NALM6 (cell line): ENCODE measurements around the gene TNNT3.

DNA sequence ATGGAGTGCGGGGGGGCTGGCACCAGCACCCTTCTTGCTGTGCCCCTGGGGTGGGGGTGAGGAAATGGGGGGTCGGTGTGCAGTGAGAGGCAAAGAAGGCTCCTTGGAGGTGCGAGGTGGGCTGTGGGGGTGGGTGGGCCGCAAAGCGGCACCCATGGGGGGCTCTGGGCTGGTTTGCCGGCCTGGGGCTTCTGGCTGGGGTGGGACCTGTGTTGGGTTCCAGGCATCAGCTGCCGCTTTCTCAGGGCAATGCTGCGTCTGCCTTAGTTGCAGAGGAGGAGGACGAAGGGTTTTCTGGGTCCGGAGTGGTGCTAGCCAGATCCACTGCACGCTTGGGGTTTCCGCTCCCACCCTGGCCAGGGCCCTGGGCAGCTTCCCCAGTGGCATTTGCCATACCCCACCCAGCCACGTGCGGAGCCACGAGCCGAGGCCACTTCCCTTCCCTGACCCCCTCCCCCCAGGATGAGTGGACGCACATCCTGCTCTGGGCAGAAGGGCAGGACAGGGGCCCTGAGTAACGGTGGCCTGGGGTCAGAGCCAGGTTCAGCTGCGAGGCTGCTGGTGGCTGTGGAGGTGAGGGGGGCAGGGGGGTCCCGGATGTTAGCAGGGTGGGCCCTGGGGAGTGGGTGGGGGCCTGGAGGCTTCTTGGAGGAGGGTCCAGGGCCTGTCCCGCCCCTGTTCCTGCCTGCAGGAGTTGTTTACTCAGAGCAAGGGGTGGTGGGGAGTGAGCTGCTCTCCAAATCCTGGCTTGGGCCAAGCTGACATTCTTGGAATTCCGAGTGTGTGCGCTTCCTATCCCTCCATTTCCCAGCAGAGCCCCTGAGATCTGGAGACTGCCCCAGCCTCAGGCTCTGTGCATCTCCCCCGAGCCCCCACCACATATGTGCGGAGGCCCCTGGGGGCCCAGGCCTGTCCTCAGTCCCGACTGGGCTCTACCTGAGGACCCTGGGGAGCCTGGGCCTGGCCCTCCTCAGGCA, 1.2 kb downstream of the TSPAN4 start:
- PRO-cap = no peak

DNA sequence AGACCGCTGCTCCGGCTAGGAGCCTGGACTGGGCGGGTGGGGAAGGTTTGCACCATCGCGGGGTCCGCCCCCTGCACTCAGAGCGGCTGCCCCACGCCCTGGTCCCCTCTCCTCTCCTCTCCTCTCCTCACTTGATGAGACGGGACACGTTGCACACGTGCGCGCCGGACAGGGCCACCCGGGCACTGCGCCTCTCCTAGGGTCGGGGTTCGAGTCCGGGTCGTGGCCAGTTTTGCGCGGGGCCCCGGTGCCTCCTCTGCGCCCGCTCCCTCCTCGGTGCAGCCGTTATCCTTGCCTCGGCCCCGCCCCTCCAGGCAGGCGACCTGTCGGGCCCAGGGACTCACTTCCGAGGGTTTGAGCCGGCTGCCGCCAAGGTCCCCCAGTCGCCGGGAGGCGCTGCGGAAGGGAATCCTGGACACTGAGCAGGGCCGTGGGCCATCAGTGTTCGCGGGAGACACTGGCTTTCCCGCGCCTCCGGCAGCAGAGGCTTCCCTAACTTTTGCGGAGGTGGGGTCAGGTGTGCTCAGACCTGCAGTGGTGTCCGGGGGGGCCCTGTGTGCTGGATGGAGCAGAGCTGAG, 7.9 kb downstream of the TSPAN4 start:
- PRO-cap = no peak

DNA sequence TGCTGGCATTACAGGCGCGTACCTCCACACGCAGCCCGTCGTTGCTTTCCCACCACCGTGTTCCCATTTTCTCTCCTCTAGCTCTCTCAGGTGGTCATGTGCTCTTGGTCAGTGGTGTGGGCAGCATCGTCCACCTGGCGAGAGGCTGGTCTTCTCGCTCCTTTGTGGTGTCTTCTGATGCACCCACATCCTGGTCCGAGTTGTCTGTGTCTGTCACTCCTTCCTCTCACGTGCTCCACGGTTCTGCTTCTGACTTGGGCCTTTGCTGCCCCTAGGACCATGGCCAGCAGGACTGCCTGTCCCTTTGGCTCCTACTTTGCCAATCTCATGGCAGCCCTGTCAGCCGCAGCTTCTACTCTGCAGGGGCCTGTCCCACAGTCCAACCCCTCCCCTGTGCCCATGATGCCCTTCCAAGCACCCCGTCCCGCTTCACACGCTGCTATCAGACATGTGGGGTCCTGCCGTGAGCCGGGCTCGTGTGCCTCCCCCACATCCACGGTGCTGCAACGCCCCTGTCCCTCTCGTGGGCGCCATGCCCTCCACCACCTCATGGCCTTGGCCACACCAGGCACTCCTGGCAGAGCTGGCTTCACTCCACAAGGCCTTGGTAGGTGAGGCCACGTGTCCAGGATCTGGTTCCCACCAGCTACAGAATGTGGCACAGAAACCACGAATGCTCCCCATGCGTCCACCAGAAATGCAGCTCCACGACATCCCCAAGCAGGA, 23.2 kb downstream of the CHID1 start:
- PRO-cap = no peak

DNA sequence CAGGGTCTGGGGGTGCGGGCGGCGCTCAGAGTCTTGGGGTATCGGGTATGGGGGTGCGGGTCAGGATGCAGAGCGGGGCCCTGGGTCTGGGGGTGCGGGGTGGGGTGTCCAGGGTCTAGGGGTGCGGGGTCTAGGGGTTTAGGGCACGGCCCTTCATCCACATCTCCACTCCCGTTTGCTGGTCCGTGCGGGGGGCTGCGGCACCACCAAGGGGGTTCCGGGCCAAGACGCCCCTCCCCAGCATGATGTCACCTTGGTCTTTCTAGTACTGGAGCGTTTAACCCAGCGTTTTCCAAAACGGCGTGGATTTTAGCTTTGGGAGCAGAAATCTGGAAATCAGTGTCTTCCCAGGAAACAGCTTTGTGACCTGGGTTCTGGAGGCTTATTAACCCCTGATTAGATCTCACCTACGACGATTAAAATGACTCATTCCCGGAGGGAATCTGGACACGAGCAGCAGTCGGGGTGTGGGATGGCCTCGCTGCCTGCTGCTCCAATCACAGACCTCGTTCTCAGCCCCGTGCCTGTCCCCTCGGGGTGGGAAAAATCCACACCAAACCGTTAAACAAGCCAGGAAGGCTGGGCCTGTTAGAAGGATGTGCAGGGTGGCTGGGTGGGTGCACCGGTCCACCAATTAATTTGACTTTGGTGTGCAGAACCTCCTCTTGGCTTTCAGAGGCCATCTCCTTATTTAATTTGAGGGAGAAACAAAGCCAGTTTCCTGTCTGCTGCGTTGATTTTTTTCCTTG, 793 bp downstream of the AP2A2 start:
- PRO-cap = no peak

DNA sequence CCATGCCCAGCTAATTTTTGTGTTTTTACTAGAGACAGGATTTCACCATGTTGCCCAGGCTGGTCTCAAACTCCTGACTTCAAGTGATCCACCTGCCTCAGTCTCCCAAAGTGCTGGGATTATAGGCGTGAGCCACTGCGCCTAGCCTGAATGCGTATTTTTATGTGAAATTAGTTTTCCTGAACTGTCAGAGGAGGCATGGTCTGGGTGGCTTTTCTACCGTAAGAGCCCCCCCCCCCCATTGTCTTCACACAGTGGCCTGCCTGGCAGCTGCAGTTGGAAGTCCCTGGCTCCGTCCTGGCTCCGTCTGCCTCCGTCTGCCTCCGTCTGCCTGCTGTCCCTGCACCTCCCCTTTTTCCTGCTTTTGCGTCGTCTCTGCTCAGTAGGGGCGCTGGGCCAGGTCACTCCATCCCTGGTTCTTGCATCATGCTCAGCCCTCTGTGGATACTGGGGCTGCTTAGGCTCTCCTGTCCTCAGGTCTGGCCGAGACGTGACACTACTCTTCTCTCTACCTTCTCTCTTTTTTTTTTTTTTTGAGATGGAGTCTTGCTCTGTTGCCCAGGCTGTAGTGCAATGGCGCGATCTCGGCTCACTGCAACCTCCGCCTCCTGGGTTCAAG, 27.8 kb downstream of the AP2A2 start:
- PRO-cap = no peak

DNA sequence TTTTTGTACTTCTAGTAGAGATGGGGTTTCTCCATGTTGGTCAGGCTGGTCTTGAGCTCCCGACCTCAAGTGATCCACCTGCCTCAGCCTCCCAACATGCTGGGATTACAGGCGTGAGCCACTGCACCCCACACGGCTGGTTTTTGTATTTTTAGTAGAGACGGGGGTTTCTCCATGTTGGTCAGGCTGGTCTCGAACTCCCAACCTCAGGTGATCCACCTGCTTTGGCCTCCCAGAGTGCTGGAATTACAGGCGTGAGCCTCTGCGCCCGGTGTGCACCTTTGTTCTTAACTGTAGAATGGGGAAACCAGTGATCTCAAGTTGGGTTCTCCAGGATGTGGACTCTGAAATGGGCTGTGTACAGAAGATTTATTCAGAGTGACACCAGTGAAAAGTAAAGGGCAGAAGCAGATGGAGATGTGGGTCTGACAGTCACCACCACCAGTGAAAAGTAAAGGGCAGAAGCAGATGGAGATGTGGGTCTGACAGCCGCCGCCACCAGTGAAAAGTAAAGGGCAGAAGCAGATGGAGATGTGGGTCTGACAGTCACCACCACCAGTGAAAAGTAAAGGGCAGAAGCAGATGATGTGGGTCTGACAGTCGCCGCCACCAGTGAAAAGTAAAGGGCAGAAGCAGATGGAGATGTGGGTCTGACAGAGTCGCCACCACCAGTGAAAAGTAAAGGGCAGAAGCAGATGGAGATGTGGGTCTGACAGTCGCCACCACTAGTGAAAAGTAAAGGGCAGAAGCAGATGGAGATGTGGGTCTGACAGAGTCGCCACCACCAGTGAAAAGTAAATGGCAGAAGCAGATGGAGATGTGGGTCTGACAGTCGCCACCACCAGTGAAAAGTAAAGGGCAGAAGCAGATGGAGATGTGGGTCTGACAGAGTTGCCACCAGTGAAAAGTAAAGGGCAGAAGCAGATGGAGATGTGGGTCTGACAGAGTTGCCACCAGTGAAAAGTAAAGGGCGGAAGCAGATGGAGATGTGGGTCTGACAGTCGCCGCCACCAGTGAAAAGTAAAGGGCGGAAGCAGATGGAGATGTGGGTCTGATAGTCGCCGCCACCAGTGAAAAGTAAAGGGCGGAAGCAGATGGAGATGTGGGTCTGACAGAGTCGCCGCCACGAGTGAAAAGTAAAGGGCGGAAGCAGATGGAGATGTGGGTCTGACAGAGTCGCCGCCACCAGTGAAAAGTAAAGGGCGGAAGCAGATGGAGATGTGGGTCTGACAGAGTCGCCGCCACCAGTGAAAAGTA, 35.4 kb downstream of the AP2A2 start:
- PRO-cap = no peak

DNA sequence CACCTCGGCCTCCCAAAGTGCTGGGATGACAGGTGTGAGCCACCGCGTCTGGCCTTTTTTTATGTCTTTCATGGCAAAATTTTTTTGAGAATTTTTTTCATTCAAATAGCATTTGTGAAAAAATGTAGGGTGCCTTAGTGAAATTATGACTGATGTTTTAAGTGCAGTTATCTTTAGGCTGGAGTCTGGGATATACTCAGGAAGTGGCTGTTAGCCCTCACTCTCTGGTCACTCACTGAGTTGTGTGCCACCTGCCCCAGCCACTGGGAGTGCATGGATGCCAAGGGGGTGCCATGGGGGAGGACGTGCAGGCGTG, 36.5 kb downstream of the MUC6 start:
- PRO-cap = no peak

- PRO-cap = no peak
These were observed 6.1 kb downstream of the TOLLIP start for GRCh38 chr11:1303165-1303805.

DNA sequence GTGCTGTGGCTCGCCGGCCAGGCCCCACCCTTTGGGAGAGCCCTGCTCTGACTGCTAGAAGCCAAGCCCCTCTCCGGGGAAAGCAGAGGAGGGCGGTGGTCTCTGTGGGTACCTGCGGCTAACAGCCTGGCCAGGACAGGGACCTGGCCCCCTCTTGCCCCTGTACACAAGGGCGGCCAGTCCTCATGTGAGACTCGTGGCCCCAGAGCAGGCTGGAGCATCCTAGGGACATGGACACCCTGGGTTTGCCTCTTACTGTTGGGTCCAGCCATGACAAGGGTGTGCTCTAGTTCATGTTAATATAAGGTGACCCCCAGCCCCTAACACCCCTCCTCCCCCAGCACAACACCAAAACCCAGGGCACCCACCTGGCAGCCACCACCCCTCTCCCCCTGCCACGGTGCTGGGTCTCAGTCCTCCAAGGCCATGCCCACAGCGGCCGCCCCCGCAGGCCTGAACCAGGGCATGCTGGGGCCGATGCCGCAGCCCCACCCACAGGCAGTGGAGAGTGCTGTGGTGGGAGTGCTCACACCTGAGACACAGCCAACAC, 14.7 kb downstream of the MOB2 start:
- PRO-cap = no peak

DNA sequence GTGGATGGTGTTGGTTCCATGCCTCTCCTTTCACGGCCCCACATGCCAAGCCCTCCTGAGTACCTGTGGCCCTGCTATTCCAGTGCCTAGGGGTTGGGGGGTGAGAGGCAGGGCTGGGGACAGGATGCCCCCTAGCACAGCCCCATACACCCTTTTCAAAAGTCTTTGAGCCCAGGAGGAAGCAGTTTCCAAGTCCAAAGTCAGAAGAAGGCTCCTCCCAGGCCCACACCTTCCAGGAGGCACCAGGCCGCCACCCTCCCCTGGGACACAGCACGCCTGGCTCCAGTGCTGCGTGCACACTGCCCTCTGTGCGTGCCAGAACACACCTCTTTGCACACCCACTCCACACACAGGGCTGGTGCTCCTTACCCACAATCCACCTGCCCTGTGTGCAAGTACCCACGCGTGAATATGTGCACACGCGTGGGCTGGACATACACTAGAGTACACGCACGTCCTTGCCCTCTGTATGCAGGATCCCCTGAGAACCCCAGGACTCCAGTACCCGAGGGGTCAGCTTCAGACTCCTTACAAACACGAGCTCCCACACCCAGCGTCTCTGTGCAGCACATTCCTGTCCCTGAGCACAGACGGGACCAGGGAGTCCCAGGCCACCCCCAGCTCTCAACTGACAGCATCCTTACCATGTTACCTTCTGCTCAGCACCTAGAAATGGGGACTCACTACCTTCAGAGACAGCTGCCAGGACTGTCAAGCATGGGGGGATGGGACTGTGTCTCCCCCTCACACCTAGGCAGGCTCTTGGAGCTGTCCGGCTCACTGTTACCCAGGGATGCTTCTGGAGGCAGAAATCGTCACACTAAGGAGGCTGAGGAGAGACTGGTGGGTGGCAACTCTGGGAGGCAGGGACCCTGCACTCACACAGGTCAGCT, 2.8 kb downstream of the DUSP8 start:
- PRO-cap = no peak

GRCh38 chr11:1570756-1571368, 1.2 kb downstream of the DUSP8 start:
- PRO-cap = no peak

GRCh38 chr11:1674341-1675282, 22.4 kb upstream of the KRTAP5-6 start:
- PRO-cap = no peak

DNA sequence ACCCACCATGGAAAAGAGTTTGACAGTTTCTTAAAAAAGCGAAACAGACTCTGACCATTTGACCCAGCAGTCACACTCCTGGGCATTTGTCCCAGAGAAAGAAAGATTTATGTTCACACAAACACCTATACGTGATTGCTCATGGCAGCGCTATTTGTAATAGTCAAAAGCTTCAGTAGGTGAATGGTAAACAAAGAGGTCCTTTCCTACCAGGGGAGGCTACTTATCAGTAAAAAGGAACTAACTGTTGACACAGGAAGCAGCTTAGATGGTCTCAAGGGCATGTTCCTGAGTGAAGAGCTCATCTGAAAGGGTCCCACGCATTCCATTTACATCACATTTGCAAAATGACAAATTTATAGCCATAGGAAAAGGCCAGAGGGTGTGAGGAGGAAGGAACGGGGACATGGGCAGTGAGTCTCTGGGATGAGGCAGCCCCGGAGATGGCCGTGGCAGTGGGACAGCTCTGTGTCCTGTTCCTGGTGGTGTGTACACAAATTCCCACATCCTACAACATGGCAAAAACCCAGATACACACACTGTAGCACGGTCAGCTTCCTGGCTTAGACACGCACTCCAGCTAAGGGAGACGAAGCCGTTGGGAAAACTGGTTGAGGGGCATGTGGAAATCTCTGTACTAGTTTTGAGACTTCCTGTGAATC, 14.6 kb upstream of the KRTAP5-6 start:
- PRO-cap = no peak

DNA sequence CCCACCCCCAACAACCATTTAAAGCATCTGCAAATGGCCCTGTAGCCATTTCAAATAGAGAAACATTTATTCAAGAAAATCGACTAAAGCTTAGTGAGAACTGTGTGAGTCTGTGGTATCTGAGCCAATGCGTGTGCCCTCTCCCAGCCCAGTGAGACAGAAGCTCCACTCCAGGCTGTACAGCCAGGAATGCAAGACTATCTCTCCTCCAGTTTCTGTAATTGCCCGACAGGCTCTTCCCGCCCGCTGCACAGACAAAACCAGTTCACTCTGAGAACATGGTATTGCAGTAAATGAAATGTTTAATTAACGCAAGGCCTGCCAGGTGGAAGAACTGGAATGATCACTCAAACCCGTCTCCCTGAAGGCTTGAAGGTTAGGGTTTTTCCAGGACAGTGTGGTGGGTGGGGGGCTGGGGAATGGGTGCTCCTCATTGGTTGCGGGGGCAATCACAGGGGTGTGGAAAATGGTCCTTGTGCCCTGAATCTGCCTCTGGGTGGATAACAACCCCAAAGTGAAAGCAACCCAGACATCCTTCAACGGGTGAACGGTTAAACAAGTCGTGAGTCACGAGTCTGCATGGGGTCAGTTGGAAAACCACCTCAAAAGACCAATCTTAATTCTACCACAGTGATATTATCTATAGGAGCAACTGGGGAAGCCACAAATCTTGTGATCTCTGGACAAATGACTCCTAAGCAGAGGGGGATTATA, 8.5 kb downstream of the KRTAP5-6 start:
- PRO-cap = bidirectional peak, plus-strand start at position 532 of the sequence, minus-strand start at position 505 of the sequence

GRCh38 chr11:1747079-1747684, 3.2 kb downstream of the IFITM10 start:
- PRO-cap = no peak

GRCh38 chr11:1772416-1772902, 8.7 kb upstream of the CTSD start:
- PRO-cap = no peak

DNA sequence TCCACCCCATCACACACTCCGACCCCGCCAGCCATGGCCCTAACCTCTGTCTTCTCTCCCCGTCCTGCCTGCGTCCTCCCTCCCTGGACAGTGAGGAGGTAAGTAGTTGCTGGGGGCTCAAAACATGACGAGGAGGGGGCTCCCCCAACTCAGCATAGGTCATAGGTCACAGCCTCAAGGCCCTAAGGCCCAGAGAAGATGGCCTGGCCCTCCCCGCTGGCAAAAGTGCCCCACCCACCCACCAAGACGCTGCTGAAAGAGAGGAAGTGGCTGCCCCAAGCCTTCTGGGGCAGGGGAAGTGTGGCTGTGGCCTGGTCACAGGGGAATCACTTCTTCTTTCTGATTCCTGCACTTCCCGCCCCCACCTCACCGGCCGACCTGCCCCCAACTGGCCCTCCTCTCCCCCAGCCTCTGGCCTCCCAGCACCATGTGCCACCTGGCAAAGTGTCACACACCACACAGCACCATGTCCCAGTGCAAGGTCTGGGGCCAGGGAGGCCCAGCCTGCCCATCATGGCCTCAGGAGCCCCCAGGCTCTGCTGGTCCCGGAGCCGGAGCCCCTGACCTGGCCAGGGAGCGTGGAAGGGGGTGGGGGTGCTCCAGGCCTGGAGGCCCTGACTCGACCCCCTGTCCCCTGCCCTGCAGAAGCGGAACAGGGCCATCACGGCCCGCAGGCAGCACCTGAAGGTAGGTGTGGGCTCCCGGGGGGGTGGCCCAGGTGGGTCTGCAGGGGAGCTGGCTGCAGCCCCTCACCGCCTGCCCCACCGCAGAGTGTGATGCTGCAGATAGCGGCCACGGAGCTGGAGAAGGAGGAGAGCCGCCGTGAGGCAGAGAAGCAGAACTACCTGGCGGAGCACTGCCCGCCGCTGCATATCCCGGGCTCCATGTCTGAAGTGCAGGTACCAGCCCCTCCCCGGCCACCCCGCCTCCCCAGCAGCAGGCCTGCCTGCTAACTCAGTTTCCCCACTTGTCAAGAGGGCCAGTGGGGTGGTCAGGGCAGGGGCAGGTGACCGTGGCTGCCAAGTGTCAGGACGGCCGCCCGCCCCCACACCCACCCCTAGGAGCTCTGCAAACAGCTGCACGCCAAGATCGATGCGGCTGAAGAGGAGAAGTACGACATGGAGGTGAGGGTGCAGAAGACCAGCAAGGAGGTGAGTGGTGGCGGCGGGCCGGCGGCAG, 1.4 kb downstream of the TNNI2 start:
- PRO-cap = no peak

- PRO-cap = no peak
These were observed 11.6 kb downstream of the PRR33 start for GRCh38 chr11:1879843-1880818.

GRCh38 chr11:1919000-1919782, at the start of gene TNNT3:
TSS of gene TNNT3 (plus strand) at chr11:1919703.
- PRO-cap = no peak

- PRO-cap = no peak
These were observed 3.0 kb downstream of the TNNT3 start for GRCh38 chr11:1922260-1923047.